Endometrial microvascular endothelial cells (primary cell): ENCODE measurements around the genes HNRNPDL and ABRAXAS1.

GRCh38 chr4:78916308-78917240, 22.7 kb downstream of the PAQR3 start:
- RAMPAGE, long total RNA = no peak

- RAMPAGE, long total RNA = no peak
Measured at GRCh38 chr4:78962494-78963060, 23.3 kb upstream of the PAQR3 start.

GRCh38 chr4:80125796-80126212, 52.8 kb upstream of the ANTXR2 start:
- RAMPAGE, long total RNA = no peak

DNA sequence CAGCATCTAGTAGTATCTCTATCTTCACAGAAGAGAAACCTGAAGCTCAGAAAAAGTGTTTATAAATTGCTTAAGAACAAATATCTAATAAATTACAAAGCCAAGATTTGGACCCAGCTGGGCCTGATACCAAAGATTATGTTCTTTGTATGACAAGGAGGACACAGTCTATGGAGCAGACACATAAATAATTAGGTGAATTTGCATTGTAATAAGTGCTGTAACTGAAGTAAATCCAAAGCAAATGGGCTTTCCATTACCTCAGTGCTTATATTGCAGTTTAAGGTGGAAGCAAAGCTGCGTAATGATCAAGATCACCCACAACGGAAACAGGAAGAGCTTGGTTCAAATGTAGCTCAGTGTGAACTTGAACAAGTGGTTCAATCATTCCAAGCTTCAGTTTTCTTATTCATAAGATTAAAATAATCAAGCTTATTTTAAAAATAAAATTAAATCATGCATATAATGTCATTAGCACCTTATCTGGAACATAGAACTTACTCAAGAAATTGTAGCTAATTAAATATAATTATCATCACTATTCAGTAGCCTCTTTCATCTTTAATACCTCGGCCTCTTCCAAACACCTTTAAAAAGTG, 19.1 kb upstream of the RASGEF1B start:
- RAMPAGE, long total RNA = no peak

DNA sequence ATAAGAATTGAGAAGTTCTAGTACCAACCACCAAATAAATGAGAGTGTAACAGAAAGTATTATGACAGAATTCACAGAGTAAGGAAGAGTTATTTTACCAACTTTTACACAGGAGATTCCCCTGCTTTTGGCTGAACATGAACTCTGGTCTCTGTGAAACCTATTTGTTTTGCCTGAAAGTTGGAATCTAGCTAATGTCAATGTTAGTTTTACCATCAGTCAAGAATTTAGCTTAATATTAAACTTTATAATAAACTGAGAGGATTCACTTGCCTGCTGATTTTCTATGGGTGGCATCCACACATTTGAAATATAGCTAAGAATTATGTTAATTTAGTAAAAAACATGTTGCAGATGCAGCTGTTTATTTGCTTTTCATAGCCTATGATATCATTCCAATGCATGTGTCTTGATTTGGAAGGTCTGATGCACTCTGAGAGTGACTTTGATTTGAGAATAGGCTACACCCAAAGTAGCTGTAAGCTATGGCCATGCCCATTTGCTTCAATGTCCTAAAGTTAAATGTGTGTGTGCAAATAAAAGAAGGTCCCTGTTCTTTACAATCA, 150.9 kb upstream of the RASGEF1B start:
- RAMPAGE, long total RNA = no peak

- RAMPAGE, long total RNA = no peak
Measured at GRCh38 chr4:82043064-82043873, 330.5 kb downstream of the HNRNPD start.

GRCh38 chr4:82362702-82363085, 11.1 kb downstream of the HNRNPD start:
- RAMPAGE, long total RNA = no peak

DNA sequence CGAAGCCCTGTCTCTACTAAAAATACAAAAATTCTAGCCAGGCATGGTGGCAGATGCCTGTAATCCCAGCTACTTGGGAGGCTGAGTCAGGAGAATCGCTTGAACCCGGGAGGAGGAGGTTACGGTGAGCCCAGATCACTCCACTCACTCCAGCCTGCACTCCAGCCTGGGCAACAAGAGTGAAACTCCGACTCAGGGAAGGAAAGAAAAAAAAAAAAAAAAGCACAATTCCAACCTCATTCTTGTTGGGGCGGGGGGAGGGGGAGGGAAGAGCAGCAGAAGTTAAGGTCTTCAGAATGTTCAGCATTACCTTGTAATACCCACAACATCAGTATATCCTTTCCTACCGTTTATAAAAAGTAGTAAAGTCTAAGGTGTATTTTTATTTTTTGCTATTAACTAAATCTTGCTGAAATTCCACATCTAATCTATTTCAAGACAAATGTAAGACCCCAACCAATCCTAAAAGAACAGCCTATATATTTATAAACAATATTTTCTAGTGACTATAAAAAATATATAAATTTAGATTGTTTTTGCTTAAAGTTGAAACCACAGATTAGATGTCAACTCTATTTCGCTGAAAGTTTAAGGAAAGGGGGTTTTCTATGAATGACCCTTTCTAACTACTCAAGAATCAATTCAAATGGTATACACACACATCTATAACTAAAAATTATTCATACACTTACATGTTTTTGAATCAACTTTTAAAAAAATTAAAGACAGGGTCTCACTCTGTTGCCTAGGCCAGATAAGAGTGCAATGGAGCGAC, 9.1 kb downstream of the HNRNPDL start:
- RAMPAGE, long total RNA = no peak

DNA sequence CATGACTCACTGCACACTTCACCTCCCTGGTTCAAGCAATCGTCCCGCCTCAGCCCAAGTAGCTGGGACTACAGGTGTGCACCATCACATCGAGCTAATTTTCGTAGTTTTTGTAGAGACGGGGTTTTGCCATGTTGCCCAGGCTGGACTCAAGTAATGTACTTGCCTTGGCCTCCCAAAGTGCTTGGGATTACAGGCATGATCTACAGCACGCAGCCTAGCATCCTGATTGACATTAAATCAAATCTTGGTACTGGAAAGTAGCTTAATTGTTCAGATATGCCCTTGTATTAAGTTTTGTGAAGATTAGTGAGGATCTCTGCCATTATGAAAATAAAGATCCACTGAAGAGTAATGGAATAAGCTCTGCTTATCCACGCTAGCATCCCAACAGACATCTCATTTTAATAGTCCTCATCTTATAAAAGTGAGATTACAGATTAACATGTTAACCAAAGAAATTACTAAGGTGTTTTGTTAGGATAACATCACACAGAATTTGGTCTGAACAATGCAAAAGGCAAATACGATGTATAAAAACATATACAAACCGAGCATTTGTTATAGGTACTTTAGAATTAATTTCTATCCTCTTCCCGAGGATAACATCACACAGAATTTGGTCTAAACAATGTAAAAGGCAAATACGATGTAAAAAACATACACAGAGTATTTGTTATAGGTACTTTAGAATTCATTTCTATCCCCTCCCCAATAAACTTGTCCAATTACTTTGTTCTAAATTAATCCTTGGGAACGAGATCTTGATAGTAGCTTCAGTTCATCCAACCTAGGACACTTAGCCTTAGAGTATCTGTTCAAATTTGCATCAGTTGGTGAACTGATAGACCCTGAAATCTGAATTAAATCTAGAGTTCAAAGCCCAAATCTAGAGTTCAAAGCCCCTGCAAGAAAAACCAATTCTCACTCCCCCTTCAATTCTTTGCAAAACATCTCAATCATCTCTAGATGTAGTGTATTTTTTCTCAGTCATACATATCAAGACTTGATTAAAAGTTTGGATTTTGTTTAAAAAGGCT, 7.8 kb downstream of the HNRNPDL start:
- RAMPAGE, long total RNA = no peak

DNA sequence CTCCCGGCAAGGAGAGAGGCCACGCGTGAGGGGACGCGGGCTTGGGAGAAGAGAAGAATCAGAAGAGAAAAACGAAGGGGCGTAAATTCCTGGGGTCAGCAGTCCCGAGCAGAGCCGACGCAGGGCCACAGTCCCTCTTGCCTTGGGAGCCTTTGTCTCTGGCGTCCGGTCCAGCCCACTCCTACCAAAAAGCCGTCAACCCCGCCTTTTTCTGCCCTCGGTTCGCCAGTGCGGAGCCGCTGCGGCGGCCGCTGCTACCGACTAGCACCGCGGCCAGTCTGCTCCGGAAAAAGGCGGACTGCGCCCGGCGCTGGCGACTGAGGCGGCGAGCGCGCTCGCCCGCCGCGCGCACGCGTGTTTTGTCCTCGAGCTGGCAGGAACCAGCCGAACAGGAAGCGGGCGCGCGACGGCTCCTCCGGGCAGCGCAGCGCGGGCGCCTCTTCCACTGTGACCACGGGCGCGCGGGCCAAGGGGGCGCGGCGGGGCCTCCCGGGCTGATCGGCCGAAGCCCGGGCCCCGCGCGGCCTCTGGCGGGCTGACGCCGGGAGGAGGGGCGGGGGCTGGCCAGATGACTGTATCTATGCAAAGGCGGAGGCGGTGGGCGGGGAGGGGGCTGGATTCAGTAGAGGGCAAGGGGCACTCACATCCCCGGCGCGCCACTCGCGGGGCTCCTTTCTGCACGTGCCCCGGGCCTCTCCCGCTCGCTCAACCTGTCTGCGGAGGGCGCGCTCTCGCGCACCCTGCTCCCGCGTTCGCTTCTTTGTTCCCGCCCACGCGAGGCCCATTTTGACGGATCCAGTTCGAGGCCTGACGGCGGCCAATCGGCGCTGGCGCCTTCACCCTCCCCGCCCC, at the start of gene HNRNPDL:
HNRNPDL (minus strand) TSS at position 765 of the 852 bp plus-strand sequence.
- RAMPAGE, long total RNA = no peak

GRCh38 chr4:83113518-83113882, 1.0 kb downstream of the PLAC8 start:
- RAMPAGE, long total RNA = no peak

GRCh38 chr4:83248466-83248586, 36.3 kb downstream of the COQ2 start:
- RAMPAGE, long total RNA = no peak

DNA sequence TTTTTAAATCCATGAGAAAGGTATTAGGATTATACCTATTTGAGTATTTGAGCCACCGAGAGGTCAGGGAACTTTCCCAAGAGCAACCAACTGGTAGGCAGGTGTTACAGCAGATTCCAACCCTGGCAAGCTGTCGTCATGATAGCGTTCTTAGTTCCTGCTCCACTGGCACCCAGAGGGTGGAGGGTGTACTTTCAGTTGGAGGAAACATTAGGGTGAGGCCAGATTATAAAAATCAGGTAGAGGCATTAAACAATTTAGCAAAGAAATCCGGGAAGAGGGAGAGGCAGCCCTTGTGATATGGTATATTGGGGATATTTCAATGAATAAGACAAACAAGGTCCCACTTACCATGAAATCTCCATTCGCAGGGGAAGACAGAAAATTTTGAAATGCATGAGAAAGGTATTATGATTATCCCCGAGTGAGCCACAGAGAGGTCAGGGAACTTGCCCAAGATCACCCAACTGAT, 23.2 kb downstream of the COQ2 start:
- RAMPAGE, long total RNA = no peak

- RAMPAGE, long total RNA = no peak
Measured at GRCh38 chr4:83484204-83485390, at the start of gene ABRAXAS1. Gene ABRAXAS1 (minus strand): TSS chr4:83485100.

DNA sequence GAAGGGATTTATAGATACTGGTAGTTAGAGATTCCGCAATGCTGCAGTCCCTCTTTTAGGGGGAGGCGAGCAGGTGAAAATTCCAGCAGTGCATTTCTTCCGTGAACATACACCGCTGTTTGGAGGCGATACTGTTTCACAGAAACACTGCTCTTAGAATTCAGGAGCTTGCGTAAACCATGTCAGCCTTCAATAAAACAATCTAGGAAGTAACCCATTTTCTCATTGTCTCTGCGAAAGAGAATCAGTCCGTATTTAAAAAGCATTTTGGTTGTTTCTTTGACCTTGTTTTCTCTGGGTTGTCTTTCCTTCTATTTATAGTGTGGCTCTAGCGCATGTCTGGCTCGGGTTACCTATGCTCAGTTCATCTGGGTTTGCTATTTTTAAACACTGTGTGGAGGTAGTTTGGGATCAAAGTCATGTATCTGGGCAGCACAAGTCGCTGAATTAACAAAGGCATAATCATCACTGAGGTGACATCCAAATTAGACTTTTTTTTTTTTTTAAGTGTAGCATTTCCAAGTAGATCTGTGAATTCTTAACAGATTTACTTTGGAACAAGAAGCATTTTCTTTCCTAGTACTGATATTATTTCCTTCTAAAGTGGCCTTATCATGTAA, 90.5 kb downstream of the GPAT3 start:
- RAMPAGE, long total RNA = no peak

GRCh38 chr4:83630327-83630753, 94.4 kb downstream of the GPAT3 start:
- RAMPAGE, long total RNA = no peak

- RAMPAGE, long total RNA = no peak
Measured at GRCh38 chr4:84231991-84232340, 267.1 kb downstream of the NKX6-1 start.

DNA sequence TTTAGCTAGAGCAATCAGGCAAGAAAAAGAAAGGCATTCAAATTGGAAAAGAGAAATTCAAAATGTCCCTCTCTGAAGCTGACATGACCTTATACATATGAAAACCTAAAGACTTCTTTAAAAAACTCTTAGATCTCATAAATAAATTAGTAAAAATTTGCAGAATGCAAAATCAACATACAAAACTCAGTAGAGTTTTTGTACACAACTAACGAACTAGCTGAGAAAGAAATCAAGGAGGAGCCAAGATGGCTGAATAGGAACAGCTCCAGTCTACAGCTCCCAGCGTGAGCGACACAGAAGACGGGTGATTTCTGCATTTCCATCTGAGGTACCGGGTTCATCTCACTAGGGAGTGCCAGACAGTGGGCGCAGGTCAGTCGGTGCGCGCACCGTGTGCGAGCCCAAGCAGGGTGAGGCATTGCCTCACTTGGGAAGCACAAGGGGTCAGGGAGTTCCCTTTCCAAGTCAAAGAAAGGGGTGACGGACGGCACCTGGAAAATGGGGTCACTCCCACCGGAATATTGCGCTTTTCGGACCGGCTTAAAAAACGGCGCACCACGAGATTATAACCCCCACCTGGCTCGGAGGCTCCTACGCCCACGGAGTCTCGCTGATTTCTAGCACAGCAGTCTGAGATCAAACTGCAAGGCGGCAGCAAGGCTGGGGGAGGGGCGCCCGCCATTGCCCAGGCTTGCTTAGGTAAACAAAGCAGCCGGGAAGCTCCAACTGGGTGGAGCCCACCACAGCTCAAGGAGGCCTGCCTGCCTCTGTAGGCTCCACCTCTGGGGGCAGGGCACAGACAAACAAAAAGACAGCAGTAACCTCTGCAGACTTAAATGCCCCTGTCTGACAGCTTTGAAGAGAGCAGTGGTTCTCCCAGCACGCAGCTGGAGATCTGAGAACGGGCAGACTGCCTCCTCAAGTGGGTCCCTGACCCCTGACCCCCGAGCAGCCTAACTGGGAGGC, 200.3 kb downstream of the NKX6-1 start:
- RAMPAGE, long total RNA = no peak

DNA sequence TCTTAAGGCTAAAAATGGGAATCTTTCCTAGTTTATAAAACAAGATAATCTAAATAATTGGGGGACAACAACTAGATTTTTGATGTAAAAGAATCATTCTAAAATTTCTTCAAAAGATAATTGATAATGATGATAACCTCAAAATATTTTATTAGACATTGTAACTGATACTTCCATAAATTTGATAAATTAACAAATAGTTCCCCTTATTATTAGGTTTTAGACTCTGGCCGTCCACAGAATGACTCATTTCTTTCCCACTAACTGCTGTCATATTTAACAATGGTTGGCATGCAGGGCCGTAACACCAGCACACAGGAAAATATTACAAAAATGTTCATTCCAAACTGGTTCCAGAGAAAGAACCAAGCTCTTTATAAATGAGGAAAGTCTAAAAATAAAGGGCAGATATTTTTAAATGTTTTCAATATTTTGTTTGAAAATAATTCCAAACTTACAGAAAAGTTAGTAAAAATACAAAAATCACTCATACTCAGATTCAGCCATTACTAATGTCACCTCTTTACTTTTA, 28.2 kb downstream of the WDFY3 start:
- RAMPAGE, long total RNA = no peak

- RAMPAGE, long total RNA = no peak
Measured at GRCh38 chr4:84939031-84939453, 27.4 kb downstream of the WDFY3 start.